Pericardium fibroblast (primary cell): Measurements from ENCODE around the genes WDR27 and PHF10.

DNA sequence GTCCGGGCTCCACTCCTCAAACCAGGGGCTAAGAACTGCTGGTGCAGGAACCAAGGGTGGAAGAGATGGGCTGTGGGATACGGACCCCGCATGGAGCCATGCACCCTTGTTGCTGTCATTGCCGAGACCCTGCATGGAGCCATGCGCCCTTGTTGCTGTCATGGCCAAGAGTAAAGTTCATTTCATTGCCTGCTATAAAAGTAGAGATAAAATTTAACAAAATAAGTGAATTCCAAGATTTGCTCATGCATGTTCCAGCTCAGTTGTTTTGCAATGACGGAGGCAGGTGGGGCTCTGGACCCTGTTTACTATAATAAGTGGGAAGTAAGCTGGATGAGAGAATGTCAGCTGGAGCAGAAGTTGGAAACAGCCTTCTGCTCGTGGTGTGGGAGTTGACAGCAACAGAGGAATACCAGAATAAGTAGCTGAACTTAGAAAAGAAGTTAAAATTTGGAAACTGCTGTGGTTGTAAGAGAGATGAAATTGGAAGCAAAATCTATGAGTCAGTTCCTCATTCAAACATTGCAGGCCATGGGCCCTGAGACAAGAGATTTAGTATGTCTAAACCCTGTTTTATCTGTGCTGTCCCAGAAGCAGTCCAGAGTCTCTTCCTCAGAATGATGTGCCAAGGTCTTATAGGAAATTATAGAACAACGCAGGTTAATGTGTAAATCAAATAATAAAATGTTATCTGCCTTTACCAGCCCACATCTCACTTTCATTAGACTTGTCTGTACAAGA lies 15.7 kb upstream of the THBS2 start:
- RAMPAGE, long total RNA, result no peak

DNA sequence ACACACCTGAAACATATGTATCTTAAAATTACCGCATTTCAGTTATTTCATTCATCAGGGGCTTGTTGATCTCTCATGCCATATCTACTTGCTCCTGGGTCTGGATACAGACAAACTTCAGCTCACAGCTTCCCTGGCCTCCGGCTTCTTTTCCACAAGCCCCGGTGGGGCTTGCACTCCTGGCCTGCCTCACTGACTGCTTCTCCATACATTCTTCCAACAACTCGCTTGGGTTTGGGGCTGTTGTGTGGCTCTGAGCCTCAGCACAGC lies 58.6 kb upstream of the THBS2 start:
- RAMPAGE, long total RNA, result no peak

GRCh38 chr6:169320160-169320525 lies 66.5 kb upstream of the THBS2 start:
- RAMPAGE, long total RNA, result no peak

DNA sequence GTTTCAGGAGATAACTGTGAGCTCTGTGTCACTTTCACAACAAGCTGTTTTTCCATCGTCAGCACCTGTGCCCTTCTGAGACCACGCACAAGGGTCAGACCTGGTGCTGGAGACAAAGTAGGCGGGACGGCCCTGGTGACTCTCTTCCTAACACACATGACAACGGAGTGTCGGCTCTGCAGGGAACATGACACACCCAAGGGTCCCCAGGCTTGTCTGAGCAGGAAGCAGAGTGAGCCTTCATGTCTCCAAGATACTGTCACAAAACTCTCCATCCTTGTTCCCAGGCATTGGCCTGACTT lies 86.3 kb upstream of the THBS2 start:
- RAMPAGE, long total RNA, result no peak

- RAMPAGE, long total RNA, result start-site peak on the minus strand at chr6:169701921-169702090, 24 and 18 reads in 2 replicates
Measured at GRCh38 chr6:169701856-169702093, at the start of gene WDR27. Gene WDR27, minus strand, starts transcription at chr6:169702029.

- RAMPAGE, long total RNA, result no peak
Measured at GRCh38 chr6:169724046-169724891, at the start of gene PHF10. Gene PHF10, minus strand, starts transcription at chr6:169724500.

GRCh38 chr6:169934335-169934898 lies 183.0 kb downstream of the ERMARD start:
- RAMPAGE, long total RNA, result no peak

GRCh38 chr6:170023607-170024159 lies 267.2 kb downstream of the DLL1 start:
- RAMPAGE, long total RNA, result no peak

DNA sequence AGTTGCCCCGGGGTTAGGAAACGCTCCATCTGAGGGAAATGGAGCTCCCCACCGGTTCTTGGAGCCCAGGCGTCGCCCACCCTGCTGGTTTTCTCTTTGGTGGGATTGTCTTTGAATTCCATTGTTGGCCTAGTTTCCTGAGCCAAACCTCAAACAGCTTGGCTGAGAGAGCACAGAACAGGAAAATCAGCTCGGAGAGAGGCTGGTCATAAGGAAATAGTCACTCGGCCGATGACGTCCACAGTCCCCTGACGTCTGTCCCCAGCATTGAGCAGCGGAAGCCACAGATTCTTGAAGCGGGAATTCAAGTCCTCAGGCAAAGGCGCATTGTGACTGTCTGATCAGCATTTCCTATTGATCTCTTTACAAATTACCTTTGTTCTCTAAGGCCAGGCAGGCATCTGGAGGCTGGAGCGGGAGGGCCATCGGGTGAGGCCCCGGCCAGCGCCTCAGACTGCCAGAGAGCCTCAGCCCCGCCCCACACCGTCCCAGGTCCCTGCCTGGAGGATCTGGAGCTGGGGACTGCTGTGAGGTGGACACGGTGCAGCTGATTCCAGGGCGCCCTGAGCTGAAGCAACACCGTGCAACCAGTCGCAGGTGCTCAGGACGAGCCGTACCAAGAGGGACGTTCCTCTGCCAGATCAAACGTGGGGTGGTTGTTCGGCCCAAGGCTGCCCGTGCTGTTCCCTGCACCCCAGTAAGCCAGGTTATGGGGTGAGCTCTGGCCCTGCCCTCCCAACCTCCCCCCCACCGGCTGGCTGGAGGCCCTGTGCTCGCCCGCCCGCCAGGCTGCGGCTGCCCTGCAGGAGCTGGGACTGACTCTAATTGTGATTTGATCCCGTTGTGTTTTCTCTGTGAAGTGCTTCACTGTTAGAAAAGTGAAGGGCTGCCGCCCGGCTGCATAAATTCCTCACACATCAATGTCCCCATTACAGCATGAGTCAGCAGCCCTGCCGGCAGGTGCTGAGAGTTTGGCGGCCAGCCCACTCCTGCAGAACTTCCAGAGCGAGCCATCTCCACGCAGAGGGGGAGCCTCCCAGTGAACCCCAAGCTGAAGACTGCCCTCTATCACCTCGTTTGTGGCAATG lies 138.3 kb downstream of the DLL1 start:
- RAMPAGE, long total RNA, result no peak

- RAMPAGE, long total RNA, result no peak
Measured at GRCh38 chr6:170269243-170269998, 21.5 kb downstream of the DLL1 start.

DNA sequence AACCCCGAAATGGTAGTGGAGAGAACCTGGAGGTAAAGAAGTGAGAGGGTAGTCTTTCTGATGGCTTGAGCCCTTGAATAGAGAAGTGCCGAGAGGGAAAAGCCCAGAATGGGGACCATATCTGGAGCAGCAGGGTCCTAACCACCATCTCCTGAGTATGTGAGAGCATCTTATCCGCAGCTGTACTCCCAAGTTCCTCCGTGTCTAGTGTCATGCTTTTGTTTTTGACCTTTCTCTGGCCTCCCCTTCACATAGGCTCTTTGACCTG lies 1.2 kb downstream of the FAM120B start:
- RAMPAGE, long total RNA, result no peak

GRCh38 chr6:170578474-170579670 lies 5.6 kb downstream of the PDCD2 start:
- RAMPAGE, long total RNA, result no peak

DNA sequence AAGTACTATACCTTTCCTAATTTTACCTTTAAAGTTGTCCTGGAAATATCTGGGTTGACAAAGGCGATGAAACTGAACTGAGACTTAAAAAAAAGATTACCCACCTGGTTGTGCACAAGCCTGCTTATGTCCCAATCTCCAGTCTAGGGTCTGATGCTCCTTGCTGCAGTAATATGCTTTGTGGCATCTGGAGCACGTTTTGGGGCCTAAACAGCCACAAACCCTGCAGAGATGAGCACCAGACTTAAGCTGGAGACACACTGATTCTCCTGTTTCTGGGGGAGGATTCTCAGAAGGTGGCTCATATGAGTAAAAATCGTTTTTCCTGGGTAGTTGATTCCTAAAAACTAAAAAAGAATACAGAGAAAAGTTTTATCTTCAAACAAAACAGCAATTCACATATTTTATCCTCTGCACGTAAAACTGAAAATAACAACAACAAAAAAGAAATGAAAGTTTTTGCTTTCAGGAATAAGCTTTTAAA lies 994 bp downstream of the PDCD2 start:
- RAMPAGE, long total RNA, result no peak